Frontal cortex (tissue), 2 donors: ENCODE measurements around the gene DAPK1.

- RAMPAGE, long total RNA = no peak
Observed at GRCh38 chr9:86808054-86808332, 139.3 kb downstream of the GAS1 start.

DNA sequence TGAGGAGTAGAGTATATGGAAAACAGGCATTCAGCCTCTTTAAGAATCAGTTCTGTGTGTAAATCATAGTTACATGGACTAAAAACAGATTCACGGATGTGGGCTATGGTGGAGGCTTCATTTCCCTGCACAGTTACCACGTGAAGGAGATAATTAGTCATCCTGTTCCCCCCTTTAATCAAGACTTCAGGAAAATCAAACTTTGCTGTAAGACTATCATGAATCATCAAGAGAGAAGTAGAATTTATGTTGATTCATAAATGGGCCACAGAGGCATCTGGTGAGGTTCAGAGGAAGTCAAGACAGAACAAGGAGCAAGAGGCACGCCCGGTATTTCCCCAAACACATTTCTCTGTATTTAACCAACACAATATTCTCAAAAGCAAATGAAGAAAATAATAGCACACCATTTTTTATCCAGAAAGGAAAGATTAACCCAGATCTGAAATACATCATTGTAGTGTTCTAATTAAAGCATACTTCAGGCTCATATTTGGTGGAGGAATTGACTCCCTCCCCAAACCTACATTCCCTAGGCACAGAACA, 175.7 kb upstream of the GAS1 start:
- RAMPAGE, long total RNA = no peak

DNA sequence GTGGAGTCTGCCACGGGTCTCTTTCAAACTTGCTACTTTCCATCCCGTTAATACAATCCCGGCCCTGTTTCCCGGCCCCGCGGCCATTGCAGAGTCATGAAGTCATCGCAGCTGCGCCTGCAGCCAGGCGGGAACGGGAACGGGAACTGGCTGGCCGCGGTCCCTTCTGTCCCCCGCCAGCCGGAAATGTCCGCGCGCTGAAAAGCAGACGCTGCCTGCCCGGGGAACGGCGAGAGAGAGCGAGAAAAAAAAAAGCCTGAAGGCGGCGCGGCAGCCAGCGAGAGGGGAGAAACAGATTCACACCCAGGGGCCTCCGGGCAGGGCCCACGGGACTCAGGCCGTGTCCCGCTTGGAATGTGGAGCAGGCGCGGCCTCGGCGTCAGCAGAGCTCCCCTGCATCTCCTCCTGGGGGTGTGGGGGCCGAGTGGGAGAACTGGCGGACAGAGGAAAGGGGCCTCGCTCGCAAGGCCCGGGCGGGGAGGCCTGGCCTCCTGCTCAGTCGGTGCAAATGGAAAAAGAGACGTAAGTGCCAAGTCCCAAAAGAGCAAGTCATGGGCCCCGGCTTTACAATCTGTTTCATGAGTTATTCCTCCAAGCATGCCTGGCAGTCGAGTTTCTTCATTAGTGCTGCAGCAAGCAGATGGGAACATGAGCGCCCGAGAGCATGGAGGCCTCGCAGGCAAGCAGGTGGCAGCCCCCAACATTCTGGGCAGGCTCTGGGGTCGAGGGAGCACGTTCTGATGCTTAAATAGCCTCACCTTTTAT, 201.3 kb upstream of the GAS1 start:
- RAMPAGE, long total RNA = no peak

GRCh38 chr9:87372408-87373095, 125.1 kb upstream of the DAPK1 start:
- RAMPAGE, long total RNA = no peak

DNA sequence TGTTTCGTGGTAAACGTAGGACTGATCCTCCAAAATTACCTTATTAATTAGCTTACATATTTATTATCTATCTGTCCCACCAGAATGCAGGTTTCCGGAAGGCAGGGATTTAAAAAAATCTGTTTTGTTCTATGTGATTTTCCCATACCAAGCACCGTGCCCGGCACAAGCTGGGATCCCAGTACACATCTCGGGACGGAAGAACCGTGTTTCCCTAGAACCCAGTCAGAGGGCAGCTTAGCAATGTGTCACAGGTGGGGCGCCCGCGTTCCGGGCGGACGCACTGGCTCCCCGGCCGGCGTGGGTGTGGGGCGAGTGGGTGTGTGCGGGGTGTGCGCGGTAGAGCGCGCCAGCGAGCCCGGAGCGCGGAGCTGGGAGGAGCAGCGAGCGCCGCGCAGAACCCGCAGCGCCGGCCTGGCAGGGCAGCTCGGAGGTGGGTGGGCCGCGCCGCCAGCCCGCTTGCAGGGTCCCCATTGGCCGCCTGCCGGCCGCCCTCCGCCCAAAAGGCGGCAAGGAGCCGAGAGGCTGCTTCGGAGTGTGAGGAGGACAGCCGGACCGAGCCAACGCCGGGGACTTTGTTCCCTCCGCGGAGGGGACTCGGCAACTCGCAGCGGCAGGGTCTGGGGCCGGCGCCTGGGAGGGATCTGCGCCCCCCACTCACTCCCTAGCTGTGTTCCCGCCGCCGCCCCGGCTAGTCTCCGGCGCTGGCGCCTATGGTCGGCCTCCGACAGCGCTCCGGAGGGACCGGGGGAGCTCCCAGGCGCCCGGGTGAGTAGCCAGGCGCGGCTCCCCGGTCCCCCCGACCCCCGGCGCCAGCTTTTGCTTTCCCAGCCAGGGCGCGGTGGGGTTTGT, at the start of gene DAPK1:
Gene DAPK1 (plus strand): TSS at position 528 of the 852 bp plus-strand sequence.
- RAMPAGE, long total RNA = no peak

DNA sequence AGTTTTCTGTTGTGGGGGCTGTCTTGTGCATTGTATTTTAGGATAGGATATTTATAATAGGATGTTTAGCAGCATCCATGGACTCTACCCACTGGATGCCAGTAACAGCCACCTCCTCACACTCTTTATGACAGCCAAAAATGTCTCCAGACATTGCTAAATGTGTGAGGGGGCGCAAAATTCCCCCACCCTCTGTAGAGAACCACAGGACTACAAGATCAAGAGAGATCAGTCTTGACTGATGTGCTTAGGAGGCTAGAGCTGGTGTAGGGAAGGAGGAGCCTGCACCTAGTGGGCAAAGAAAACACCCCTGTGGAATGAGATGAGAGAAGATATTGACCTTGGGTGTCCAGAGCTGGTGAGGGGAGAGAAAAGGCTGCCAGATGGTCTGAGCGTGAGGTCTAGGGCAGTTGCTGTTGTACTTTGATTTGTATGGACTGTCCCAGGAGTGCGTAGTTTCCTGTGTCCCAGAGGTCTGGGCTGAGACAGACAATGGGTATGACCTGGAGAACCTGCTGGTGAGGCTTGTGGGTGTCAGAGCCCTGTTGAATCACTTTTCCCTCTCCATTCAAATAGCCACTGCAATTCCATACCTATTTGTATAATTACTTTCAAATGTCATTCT, 16.3 kb downstream of the DAPK1 start:
- RAMPAGE, long total RNA = no peak

DNA sequence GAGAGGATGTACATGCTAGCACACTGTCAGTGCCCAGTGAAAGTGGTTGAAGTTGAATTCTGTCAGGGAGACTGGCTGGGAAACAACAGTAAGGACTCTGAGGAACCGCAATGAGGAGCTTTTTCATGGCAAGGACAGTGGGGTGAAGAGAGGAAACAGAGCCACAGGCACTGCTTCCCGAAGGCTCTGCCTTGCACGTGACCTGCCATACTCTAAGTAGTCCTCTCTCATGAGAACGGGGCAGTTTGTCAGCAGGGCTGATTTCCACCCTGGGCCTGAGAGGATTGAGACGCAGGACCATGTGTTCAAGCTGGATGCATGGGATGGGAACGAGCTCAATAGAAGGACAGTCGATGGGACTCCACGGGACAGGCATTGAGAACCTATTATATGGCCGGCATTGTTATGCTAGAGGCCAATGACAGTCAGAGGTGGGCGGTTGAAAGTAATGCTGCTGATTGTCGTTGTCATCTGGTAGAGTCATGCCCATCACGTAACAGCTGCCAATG, 106.5 kb upstream of the CTSL start:
- RAMPAGE, long total RNA = no peak

- RAMPAGE, long total RNA = no peak
Observed at GRCh38 chr9:87730886-87731540, 5.1 kb downstream of the CTSL start.

DNA sequence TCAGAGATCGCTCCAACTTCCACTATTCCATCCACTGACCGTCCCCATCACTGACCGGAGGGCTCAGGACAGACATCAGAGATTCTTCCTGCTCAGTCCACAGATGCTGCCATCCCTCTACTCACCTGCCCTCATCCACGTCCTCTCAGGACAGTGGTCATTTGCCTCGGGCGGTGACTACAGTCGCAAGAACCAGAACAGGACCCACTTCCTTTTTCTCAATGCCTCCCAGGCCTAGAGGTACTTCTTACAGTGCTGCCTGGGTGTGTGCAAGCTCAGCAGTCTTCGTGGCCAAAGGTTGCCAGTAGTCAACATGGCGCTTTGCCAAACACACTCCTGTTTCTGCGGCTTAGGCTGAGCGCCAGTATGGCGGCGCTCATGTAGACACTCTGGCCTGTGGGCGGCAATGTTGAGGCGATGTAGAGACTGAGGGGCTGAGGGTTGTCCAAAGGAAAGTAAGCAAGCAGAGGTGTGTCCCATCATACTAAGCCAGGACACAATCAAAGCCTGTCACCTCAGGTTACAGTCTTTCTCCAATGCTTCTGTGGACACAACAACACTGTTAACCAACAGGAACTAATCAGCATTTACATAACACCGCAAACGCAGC, 27.0 kb downstream of the SPATA31E1 start:
- RAMPAGE, long total RNA = no peak

GRCh38 chr9:88113573-88114184, 24.6 kb downstream of the SPATA31C2 start:
- RAMPAGE, long total RNA = no peak

DNA sequence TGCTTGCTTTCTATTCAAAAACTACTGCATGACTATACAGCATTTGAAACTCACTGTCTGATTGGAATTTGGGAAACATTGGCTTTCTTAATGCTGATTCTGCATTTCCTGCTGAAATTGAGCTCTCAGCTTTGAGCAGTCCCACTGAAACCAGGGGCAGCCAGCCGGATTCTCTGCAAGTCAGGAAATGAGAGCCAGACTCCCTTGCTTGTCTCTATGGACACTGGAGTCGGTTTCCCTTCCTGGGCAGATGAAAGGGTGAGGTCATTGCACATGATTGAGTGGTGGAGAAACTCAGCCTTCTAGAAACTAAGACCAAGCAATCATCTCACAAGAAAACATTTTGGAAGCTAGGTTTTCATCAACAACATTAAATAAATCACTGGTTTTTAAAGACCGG, 119.8 kb upstream of the SPATA31C2 start:
- RAMPAGE, long total RNA = no peak

DNA sequence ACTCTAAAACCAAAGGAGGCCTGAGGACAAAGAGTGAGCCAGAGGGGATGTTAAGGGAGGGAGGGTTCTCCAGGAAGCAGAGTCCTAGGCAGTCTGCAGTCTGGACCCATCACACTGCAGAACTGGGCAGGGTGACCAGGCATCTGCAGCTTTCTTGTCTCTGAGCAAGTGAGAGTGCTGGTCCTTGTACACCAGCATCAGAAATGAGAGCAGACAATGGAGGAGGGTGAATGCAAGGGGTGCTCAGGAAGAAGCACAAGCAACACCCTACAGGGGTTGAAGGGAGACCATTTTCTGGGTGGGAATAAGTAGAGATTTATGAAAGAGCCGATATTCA, 216.0 kb upstream of the S1PR3 start:
- RAMPAGE, long total RNA = no peak

DNA sequence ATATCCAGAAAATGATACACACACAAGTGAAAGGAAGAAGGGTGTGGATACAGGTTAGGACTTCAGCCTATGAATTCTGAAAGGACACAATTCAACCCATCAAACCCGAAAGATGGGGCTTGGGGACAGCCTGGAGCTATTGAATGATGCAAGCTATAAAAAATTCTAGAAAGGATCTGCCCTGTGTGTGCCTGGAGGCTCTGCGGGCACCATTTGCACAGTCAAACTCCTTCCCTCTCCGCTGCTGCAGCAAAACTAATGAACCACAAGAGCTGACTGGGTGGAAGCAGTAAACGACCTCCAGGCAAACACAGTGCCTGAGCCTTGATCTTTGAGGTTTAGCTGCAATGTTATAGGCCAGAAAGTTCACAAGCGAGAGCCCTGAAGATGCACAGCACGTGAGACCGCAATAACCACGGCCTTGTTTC, 69.3 kb upstream of the S1PR3 start:
- RAMPAGE, long total RNA = no peak

DNA sequence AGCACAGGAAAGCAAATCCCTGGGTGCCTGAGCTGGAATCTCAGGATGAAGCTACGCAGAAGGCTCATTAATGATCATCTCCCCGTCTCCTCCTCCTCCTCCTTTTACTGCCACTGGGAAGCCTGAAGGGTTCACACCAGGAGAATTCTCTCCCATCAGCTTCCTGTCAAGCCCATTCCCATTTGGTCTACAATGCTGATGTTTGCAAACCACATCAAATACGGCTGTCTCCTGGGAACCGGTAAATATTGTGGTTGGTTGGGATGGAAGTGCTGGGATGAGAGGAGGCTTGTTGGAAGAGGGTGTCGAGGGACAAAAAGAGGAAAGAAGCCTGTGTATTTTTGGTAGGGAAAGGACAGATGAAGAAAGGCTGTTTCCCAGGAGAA, 13.3 kb upstream of the S1PR3 start:
- RAMPAGE, long total RNA = no peak

DNA sequence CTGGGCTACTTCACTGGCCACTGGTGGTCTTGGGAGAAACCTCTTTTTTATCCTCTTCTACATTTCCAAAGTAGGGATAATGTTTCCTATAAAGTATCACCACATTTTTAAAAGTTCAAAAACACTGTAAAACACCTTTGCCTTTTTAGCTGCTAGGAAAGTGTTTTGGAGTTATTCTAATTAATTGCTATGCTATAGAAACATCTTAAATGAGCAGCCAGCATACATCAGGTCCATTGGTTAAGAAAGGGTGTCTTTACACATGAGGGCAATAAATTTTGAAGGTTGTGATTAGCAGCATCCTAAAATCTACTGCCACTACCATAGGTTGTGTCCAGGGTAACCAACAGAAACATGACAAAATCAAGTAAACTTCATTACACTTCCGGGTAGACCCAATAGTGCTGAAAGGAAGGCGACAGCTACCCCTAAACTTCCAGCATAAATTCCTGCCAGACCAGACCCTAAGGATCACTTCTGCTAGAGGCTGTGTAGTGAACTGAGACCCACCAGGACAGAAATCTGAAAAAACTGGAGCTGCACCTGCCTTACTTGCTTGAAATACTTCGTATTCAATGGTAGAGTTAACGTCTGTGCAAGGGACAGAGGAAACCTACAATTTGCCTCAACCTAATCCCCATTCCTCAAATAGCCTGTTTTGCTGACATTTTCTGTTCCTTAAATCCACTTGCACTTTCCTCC, 1.2 kb upstream of the SECISBP2 start:
- RAMPAGE, long total RNA = no peak

GRCh38 chr9:89408496-89409308, 89.2 kb downstream of the SEMA4D start:
- RAMPAGE, long total RNA = no peak

DNA sequence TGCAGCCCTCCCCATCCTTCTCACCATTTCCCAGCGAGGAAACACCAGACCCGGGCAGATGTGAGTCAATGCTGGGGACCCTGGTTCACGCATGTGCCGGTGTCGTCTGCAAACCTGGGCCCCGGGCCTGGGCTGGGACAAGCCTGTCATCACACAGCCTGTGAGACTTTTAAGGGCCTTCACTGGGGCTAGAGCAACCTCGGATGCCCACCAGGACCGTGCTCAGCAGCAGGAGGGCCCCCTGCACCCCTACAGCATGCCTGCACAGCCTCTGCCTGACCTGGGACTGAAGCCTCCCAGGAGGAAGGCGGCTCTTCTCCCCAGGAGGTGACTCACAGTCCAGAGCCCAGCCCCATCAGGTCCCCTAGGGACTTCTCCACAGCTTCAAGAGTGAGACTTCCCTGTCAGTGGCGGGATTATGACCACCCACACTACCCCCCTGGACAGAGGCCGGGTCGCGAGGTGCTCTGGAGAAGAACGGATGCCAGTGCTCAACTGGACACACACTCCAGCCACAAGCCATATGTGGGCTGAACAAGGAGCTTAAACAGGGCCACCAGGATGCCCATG, 55.0 kb downstream of the SEMA4D start:
- RAMPAGE, long total RNA = no peak

DNA sequence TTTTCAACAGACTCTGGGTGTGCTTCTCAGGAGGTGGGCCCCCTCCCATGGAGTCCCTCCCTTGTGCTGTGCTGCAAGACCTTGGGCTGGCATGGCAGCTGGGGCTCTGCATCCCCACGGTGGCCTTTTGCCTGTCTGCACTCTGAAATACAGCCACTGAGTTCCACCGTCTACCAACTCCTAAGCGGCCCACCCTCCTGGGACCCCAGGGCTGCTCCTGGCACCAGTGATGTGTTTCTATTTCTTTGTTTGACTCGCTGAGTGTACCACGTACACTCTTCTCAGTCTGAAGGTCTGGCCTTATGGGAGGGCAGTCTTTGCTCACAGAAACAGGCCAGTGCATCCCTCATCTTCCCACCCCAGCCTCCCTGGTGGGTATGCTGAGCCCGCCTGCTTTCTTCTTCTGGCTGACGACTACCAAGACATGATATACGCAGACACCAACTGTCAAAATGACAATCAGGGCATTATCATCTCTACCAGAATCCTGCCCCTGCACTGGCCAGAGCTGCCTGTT, 1.6 kb downstream of the SEMA4D start:
- RAMPAGE, long total RNA = no peak

DNA sequence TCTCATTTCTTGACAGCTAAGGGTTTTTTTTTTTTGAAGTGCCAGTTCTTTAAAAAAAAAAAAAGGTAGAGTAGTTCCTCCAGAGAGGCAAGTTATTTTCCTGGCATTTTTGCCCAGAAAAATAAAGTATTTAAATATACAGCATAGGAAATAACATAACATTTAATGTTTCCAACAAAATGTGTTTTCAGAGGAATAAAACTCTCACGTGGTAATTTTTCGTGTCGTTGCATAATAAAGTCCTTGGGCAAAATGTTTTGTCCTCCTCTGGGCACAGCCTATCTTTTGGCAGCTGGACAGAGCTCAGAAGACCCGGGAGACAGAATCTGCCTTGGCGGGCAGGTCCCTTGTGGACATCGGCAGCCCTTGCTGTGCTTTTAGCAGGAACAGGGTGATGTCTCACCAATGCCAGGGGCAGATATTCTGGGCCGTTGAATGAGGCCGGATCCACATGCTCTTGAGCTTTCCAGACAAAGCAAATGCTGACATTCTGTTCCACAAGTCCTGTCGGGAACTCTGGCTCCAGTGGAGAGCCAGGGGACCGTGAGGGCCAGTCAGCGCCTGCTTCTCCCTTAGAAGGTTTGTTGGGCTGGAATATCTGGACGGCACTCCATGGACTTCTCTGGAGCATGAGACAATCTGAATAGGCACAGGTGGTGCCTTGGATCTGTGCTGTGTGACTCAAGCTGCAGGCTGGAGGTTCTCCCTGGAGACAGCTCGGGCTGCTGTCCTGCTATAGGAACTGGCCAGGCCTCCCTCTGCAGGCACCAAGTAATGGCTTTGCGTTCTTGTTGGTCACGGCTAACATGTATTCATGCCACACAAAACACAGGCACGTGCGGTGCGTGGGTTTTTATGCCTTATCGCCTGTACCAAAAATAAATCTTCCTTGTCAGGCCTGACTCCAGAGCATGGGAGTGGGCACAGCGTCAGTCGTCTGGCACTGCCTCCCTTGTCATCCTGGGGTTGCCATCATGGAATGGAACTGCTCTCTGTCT, 80.1 kb downstream of the GADD45G start:
- RAMPAGE, long total RNA = no peak

- RAMPAGE, long total RNA = no peak
Observed at GRCh38 chr9:90021317-90021634, 416.5 kb downstream of the GADD45G start.